ENCODE measurements around a stretch of chr16.

DNA sequence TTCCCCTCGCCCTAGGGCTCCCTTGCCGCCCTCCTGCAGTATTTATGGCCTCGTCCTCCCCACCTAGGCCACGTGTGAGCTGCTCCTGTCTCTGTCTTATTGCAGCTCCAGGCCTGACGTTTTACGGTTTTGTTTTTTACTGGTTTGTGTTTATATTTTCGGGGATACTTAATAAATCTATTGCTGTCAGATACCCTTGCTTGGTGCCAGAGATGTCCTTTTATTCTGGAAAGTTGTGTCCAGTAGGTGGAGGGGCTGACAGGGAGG, 12.7 kb downstream of the TUBB3 start:
- CAGE, long polyA plus RNA = no peak
- RRBS = no CpG with 5 or more reads among the region's 7 CpGs

- CAGE, long polyA plus RNA = no peak
- RRBS = 4% methylated on average over 39 of the region's 73 CpGs
These were observed 657 bp downstream of the DBNDD1 start for GRCh38 chr16:90018307-90019290.

GRCh38 chr16:90020174-90020555, 909 bp upstream of the DBNDD1 start:
- CAGE, long polyA plus RNA = no peak
- RRBS = no CpG with 5 or more reads among the region's 5 CpGs

- CAGE, long polyA plus RNA = no peak
- RRBS = 5% methylated on average over 7 of the region's 67 CpGs
These were observed 25.2 kb downstream of the GAS8 start for GRCh38 chr16:90047504-90048218.